ENCODE measurements around a stretch of chr14.

DNA sequence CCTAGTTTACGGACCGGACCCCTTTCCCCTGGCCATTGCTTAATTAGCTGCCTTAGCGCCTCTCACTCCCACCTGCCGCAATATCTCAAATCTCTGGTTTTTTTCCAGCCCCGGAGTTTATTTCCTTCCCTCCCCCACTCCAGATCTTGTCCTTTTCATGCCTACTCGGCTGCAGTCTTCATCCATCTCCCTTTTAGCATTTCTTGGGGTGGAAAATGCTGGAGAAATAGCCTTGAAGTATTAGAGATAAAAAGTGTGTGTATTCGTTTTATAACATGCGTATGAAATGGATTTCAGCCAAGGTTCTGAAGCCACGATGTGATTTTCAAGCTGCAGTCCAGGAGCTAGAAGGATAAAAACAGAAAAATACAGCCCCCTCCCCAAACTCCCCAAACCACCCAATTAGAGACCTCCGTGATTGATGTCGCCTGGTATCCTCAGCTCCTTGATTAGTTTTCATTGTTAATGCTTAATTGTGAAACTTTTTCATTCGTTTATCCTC, 1.4 kb downstream of the PPP4R4 start:
- PRO-cap: no peak

DNA sequence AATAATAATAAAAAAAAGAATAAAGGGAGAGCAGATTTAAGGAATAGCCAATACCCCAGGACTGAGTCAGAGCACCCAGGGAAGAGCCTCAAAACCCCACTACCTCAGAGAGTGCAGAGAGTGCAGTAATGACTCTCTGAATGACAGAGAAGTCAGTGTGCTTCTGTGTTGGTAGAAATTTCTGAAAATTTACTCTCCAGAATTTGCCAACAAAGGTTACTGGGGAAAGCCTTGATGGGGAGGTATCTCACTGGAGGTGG, 23.0 kb upstream of the SERPINA1 start:
- PRO-cap: no peak

DNA sequence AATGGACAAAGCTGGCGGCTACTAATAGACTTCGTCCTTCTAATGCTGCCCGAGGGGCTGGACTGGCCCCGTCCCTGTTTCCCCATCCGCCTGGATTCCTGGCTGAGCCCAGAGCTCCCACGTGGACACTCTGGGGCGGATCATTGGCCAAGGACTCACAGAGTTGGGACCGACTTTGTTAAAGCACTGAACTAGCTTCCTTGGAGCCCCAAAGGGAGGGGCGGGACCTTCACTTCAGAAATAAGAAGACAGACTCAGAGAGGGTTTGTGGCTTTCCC, 10.6 kb upstream of the SERPINA9 start:
- PRO-cap: no peak

DNA sequence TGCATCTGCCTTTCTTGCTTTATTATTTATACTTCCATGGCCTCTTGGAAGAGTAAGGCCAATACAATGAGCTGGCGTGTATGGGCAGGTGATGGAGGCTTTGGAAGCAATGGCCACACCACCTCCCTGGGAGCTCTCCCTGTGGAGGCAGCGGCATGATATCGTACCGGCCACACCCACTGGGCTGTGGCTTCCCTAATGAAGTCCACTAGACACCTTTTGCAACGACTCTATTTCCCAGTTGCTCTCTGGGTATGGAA, 5.2 kb downstream of the SERPINA12 start:
- PRO-cap: no peak

GRCh38 chr14:94542281-94542866, 18.9 kb upstream of the SERPINA4 start:
- PRO-cap: no peak

GRCh38 chr14:94599646-94600098, 12.5 kb upstream of the SERPINA3 start:
- PRO-cap: no peak

- PRO-cap: no peak
Observed at GRCh38 chr14:95185958-95186597, 28.7 kb upstream of the DICER1 start.

DNA sequence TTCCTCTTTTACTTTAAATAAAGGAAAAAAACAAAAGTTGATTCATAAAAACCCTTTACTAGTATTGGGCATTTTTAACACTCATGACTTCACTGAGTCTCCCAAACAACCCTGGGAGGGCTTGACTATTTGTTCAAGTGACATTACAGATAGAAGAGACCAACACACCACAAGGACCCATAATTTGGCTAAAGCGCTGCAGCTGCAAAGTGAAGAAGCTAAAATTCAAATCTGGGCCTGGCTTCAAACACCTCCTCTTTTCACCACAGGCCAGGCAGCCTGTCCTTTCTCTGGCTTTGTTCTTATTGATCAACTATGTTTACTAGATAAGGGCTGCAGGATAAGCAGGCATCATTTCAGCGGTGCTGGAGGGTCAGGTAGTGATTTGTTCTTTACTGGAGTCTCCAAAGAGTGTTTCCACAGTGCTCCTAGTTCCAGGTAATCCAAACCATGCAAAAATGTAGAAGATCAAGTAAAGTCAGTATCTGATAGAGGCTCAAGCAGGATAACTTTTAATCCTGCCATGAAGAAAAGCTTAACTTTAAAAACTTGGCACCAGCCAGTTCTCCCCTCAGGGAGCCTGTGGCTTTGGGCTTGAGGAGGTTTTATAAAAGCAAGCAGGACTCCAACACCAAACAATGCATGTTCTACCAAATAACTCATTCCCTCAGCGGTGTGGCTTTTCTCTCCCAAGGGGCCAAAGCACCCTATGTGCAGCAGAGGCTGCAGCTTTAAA, 16.9 kb downstream of the CLMN start:
- PRO-cap: no peak

DNA sequence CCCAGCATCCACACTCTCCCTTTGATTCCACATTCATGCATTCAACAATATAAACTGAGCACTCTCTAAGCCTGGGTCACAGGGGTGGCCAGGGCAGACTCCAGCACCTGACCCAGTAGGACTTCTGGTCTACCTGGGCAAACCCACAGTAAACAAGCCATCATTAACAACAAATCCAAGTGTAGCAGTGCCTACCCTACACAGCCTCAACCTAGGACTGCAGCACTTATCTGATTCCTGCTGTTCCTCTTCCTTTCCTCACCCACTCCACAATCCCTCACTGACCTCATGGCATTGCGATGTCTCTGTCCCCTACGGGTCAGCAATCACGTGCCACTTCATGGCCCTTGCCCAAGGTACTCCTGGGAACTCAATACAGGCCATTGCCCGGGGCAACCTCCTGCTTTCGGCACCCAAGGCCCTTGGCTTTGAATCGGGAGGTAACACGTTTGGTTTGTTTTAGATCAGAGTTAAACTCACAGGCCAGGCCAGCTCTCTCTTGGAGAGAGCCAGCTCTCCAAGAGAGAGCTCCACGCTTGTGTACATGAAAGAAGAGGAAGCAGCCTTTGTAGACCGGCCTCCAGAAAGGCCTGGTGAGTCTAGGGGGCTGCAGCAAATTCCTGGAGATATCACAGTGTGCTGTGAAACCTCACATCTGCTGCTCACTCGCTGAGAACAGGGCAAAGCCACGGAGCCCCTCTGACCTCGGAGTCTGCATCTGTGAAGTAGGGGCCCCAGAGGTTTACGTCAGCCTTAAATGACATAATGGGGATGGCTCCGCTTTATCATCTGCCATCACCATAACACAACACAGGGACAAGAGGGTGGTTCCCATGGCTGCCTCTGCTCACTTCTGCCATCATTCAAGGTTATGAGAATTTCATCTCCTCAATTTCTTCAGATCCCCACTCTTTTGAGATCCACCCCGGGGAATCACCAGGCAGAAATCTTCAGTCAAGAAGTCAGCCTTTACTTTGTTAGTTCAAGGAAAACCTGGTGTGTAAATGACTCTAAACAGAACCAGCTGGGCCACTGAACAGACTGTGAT, 12.2 kb downstream of the CLMN start:
- PRO-cap: no peak

- PRO-cap: no peak
Observed at GRCh38 chr14:95308704-95309896, 10.6 kb downstream of the CLMN start.

- PRO-cap: no peak
Observed at GRCh38 chr14:95339155-95340046, 19.7 kb upstream of the CLMN start.

DNA sequence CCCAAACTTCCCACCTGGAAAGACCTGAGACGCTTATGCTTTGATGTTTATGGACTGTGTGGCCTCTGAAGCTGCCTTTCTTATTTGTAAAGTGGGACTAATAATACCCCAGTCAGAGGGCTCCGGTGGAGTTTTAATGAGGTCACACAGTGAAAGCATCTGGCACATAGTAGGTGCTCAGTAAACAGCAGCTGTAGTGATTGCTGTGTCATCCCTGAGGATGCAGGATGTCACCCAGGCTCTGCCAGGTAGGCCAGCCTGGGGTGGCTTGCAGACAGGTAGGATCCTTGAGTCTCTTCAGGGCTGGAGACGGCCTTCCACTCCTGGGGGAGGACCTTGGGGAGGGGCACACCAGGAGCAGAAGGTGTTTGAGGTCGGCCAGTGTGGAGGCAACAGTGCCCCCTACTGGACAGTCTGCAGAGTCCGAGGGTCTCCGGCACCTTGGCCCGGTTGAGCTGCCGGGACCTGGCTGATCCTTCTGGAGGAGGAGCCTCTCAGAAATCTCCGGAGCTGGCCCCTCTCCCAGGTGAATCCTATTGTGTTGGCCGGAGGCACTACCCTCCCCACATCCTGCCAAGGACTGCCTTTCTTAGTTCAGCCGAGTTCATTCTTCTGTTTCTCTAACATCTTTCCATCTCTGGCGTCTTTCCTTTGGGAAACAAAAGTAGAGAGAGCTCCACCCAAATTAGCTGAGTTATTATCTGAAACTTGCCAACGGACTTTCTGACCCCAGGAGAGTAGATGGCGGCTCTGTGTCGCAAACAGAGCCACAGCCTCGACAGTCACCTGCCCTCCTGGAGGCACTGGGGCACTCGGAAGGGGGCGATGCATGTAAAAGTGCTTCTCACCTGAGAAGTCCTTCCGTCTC, 41.8 kb upstream of the CLMN start:
- PRO-cap: no peak

- PRO-cap: no peak
Observed at GRCh38 chr14:95468646-95469288, 47.7 kb downstream of the SYNE3 start.

DNA sequence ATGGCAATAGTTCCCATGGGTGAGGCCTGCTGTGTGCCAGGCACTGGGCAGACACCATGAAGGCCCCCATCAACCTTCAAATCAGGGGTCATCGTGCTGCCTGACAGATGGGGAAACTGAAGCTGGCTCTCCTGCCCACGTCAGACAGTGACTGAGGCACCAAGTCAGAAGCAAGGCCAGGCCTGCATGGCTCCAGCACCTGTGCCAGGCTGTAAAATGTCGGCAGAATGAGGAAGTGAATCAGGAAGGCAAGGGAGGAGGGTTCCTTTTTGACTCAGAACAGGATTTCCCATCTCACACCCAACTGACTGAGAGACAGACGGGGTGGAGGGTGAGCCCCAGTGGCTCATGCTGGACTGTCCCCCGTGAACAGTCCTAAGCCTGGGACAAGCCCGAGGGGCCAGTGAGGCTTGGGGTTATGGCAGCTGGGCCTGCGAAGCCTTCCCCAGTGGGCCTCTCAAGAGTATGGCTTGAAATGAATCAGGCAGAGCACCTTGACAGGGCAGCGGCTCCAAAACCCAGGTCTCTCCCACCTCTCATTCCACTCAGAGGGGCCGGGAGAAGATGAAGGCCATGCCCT, 20.9 kb downstream of the SYNE3 start:
- PRO-cap: no peak

DNA sequence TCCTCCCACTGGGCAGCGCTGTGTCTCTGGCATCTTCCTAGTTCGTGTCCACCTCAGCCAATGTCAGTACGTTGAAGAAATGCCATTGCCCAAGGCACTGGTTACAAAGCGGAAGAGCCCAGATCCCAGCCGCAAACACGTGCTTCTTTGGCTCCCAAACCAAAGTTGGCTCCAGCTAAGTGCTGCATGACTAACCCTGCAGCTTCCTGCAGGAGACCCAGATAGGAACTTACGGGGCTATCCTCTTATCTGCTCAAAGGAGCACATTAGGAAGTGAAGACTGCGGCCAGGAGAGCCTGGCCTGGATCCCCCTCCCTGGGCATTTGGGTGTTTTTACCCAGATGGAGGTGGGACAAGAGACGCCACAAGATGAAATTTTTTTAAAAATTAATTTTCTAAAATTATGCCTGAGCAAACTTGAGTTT, 9.2 kb downstream of the SYNE3 start:
- PRO-cap: no peak

DNA sequence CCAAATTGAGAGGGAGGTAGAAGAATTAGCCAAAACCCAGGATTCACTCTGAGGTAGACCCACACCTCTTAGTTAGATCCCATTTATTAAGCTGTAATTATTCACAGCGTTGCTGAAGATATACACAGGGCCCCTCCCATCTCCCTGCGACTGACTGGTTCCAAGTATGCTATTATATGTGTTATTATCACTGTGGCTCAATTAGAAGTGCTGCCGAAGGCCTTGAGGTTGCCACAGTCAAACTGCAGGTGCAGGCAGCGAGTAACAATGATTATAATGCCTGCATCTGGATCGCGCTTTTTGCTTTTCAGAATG, 1.5 kb upstream of the SYNE3 start:
- PRO-cap: no peak

- PRO-cap: no peak
Observed at GRCh38 chr14:95523224-95524578, 7.3 kb upstream of the SYNE3 start.

- PRO-cap: no peak
Observed at GRCh38 chr14:95547437-95548313, 12.8 kb downstream of the GLRX5 start.

- PRO-cap: no peak
Observed at GRCh38 chr14:95664389-95664948, 21.8 kb upstream of the TCL1B start.

- PRO-cap: unidirectional peak, minus-strand start at chr14:96040924
Observed at GRCh38 chr14:96040690-96041111, 1.5 kb downstream of the C14orf132 start.